ENCODE data around the genes STK17B and SATB2.

DNA sequence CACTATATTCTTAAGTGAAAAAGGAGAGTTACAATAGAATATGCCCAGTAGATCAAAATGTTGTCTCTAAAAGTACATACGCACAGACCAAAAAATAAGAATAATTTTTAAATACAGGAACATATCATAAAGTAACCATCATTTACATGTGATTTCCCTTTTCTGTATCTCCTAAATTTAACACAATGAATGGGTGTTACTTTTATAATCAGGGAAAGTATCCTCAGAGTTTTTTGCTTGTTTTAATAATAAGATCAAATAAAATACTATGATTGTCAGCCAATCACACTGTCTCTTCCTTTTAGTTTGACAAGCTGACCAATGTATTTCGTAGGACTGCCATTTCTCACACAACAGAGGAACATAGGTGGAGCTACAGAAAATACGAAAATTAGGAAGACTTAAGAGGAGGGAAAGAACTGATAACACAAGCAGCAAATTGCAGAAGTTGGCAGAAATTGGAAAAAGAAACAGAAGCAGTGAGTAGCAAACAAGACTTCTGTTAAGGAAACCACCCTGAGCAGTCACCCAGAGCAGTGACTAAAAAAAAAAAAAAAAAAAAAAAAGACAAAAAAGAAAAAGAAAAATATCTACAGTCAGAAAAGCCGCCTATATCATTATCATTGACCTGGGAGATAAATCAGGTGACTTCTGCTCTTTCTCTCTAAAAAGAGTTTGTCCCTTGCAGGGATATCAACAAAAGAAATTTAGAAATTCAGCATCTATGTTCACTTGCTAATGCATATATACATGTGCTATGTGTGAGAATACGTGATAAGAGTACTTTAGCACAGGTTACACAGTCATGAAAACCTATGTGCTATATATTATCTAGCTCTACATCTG is 21.5 kb downstream of the STK17B start:
- RRBS, result no CpG with 5 or more reads among the region's 5 CpGs

DNA sequence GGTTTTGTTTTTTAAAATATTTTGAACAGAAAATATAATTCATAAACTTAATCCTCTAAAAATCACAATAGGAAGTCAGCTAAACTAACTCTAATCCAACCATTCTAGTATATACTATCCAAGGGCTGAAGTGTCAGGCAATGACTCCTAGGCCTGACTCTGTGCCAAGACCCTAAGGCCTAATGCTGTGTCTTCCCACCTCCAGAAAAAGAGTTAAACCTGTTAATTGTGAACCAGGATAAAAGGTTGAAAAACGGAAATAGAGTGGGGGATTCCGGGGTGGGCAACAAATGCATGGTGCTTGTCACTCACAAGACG is 3.3 kb downstream of the STK17B start:
- RRBS, result no CpG with 5 or more reads among the region's 3 CpGs

DNA sequence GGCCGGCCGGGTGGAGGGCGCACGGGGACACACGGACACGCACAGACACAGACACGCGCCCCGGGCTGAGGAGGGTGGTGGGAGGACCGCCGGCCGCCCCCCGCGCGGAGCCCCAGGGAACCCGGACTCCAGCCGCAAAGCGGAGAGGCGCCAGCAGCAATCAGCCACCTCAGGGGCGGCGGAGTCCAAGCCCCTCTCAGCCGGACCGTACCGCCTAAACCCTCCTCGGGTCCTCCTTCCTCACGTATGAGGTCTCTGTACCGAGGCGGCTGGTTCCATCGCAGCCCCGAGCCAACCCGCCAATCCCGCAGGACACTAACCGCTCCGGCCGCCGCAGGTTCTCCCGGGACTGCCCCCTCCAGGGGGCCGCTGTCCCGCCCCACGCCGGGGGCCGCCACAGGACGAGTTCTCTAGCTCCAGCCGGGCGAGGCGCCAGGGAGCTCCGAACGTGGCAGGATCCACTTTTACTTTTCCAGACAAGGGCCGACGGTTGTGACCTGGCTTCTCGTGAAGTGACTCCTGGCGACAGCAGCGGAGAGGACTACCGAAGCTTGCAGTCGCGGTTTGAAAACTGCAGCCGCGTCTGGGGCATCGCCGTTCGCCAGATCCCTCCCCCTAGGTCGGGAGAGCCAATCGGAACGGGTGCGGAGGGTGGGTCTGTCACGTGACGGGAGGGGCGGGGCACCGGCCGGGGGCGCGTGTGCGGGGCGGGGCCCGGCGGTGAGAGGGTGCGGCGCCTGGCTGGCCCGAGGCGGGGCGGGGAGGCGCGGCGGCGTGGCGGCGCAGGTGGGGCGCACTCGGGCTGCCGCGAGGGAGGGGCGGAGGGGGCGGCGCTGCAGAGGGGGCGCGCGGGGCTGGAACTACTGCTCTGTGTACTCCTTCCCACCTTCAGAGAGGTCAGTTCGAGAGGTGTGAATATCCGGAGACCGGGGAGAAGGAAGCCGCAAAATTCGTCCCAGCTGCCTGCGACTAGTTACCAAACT is at the start of gene STK17B:
Gene STK17B, minus strand, starts transcription at position 566 of the 983 bp plus-strand sequence.
- RRBS, result 2% methylated on average over 20 of the region's 103 CpGs

GRCh38 chr2:196474869-196475276 is 118.5 kb downstream of the HECW2 start:
- RRBS, result no CpG with 5 or more reads among the region's 8 CpGs

- RRBS, result no CpG with 5 or more reads among the region's 2 CpGs
Observed at GRCh38 chr2:196797726-196798079, 1.8 kb downstream of the GTF3C3 start.

DNA sequence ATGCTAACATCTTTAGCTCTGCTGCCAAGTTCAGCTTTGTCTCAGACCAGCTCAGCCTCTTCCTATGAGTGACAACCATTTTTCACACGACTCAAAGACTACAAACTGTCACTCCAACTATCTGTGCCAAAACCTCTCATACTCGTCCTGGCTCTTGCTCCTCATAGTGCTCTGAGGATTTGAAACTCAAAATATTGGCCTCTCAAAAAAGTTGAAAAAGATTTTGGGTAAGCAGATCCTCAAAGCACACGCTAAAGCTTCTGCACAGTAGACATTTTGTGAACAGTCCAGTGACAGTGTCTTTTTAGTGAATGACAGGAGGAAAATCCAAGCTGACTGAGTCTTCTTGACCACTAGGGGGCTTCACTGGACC is 85.4 kb upstream of the PGAP1 start:
- RRBS, result no CpG with 5 or more reads among the region's 3 CpGs

GRCh38 chr2:197079484-197079796 is 152.9 kb upstream of the PGAP1 start:
- RRBS, result no CpG with 5 or more reads among the region's 3 CpGs

DNA sequence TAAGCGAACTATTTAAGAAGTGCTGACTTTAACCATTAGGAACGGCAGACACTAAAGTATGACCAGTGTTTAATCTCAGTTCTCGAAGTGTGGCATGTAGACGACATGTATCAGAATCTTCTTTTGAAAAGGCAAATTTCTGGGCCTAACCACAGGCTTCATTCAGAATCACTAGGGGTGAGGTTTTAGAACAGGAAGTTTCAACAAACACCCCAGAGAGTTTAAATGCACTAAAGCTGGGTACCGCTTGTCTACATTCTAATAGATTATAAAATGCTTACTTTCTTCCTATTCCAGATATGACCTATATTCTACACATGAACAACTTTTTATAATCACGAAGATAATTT is 180.2 kb downstream of the ANKRD44 start:
- RRBS, result no CpG with 5 or more reads among the region's 6 CpGs

- RRBS, result no CpG with 5 or more reads among the region's 7 CpGs
Observed at GRCh38 chr2:197207299-197208109, 103.1 kb downstream of the ANKRD44 start.

DNA sequence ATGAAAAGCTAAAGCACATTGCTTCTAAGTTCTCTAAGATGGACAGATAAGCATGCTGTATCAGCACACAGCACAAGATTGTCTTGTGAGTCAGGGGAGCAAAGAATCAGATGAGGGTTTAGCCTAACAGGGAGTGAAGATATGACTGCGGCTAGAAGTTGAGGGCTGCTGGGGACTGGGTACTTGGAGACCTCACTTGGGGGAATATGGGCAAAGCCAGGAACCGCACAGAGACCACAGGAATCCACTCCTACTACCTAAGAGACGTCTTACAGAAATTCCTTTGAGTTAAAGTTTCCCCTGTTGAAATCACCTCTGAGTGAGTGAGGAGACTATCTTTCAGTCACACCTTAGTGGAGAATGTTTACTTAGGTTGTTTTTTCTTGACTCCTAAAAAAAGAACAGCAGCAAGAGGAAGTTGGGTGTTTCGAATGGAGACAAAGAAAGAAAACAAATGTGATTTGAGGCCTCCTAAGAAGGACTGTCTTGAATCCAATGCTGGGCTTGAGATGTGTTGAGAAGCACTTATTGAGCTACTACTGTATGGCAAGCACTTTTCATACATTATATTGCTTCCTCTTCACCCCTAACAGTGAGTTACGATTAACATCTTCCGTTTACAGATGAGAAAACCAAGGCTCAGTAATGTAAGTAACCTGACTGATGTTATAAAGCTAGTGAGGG is 100.7 kb downstream of the ANKRD44 start:
- RRBS, result no CpG with 5 or more reads among the region's 6 CpGs

DNA sequence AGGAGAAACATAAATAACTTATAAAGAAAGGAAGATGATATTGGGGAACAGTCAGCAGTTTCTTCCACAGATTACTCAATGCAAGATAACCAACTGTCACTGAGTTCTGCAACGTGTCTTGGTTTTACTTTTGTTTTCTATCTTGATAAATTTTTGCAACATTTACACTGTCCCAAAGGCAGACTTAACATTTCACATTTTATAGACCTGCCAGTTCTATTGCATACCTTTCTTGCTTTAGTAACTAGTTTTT is 71.1 kb downstream of the ANKRD44 start:
- RRBS, result no CpG with 5 or more reads among the region's 1 CpG

DNA sequence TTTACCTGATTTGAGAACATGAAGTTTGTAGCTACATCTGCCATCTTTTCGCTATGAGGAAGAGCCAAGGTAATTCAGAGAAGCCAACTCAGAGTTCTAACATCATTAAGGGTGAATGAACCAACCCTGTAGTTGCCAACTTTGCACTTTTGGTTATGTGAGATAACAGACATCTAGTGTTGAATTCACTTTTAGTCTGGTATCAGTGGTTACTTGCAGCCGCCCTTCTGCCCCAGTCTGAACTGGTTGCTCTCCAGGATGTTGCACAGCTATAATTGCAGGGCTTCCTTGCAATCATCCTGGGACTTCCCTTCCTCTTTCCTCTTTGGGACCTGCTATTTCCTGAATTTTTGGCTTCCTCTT is 21.2 kb downstream of the HSPD1 start:
- RRBS, result no CpG with 5 or more reads among the region's 2 CpGs

GRCh38 chr2:197705103-197705323 is 156 bp upstream of the MARS2 start:
- RRBS, result no CpG with 5 or more reads among the region's 28 CpGs

- RRBS, result no CpG with 5 or more reads among the region's 19 CpGs
Observed at GRCh38 chr2:197706360-197707150, 1.4 kb downstream of the MARS2 start.

- RRBS, result no CpG with 5 or more reads among the region's 12 CpGs
Observed at GRCh38 chr2:197728229-197729053, 23.3 kb downstream of the MARS2 start.

- RRBS, result 10% methylated on average over 6 of the region's 25 CpGs
Observed at GRCh38 chr2:197805278-197805735, 914 bp downstream of the PLCL1 start.

GRCh38 chr2:197869412-197870032 is 65.1 kb downstream of the PLCL1 start:
- RRBS, result no CpG with 5 or more reads among the region's 4 CpGs

DNA sequence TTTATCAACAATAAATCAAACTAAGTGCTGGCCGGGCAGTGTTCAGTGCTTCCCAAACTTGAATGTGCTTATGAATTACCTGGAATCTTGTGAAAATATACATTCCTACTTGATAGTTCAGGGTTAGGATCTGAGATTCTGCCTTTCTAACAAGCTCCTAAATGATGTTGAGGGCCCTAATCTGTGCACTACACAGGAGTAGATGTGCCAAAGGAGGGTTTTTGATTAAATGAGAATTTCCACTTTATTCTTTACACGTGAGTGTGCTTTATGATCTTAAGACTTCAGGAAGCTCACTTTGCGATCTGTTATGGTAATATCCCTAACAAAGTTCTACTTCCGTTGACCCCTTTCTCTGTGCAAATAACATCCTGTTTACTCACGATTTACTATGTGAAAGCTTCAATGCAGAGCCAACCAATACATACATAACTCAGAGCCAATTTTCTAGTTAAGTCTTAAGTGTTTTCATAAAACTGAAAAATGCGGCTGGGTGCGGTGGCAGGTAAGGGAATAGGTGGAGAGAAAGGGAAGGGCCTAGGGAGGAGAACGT is 87.4 kb downstream of the PLCL1 start:
- RRBS, result no CpG with 5 or more reads among the region's 8 CpGs

GRCh38 chr2:199457741-199458123 is at the start of gene SATB2:
SATB2 (minus strand) TSS chr2:199457939.
- RRBS, result 3% methylated on average over 21 of the region's 31 CpGs

DNA sequence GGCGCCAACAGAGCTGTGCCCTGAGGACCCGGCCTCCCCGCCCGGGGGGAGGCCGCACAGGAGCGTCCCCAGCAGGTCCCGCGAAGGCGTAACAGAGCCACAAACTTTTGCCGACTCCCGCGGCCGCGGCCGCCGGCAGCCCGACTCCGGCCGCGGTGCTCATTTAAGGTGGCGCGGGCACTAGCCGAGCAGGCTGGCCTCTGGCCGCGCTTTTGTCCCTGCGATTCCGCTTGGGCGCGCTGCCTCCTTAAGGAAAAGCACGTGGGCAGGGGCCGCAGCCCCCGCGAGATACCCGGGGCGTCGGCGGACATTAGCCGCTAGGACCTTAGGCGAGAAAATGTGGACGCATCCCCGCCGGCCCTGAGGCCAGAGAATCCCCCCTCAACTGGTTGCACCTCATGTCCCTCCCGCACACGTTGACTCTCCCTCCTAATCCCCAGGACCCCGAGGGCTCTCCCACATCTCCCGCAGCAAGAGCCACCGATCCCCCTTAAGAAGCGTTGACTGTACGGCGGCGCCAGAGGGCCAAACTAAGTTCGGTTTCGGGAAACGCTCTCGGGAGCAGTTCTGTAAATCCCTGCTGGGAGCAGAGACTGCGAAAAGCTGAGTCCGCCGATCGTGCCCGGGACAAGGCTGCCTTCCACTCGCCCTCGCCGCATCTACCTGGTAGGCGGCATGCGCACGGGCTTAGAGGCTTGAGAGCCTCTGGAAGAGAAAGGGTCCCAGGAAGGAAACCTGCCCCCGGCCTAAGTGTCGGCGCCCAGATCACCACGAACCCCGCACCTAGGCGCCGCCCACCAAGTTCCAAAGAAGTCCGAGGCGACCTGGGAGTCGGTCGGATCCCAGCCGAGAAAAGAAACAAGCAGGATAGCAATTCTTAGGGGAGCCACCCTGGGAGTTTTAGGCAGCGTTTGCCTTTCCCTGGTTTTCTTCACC is 1.7 kb upstream of the SATB2 start:
- RRBS, result 1% methylated on average over 19 of the region's 79 CpGs

All from GM12891 (cell line).